Airway epithelial cell (primary cell): Measurements from ENCODE around the genes VGF and SPDYE6.

GRCh38 chr7:101127448-101127951 lies 596 bp downstream of the SERPINE1 start:
- RAMPAGE, long total RNA, result no peak

GRCh38 chr7:101137433-101138083 lies 10.7 kb downstream of the SERPINE1 start:
- RAMPAGE, long total RNA, result no peak

DNA sequence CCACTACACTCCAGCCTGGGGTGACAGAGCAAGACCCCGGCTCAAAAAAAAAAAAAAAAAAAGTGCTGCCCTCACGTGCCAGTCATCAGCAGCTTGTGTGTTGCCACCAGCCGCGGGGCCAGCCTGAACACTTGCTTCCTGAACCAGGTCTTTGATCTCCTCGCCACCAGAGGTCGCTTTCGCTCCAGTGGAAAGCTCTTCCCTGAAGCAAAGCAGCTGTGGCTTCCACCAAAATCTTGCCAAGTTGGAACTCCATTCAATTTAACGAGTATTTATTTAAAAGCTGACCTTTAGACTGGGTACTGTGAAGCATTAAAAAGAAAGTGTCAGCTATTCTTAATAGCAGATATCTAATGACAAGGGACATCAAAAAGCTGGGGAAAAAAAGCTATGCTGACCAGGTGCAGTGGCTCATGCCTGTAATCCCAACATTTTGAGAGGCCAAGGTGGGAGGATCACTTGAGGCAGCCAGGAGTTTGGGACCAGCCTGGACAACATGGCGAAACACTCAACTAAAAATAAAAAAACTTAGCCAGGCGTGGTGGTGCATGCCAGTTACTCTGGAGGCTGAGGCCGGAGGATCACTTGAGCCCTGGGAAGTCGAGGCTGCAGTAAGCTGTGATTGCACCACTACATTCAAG lies 10.1 kb upstream of the AP1S1 start:
- RAMPAGE, long total RNA, result no peak

- RAMPAGE, long total RNA, result no peak
Observed at GRCh38 chr7:101154860-101155459, 684 bp downstream of the AP1S1 start.

- RAMPAGE, long total RNA, result no peak
Observed at GRCh38 chr7:101164956-101166214, at the start of gene VGF. Gene VGF (minus strand): TSS chr7:101165569.

- RAMPAGE, long total RNA, result no peak
Observed at GRCh38 chr7:101173909-101174677, 6.0 kb downstream of the NAT16 start.

- RAMPAGE, long total RNA, result no peak
Observed at GRCh38 chr7:101182647-101183015, 2.5 kb upstream of the NAT16 start.

DNA sequence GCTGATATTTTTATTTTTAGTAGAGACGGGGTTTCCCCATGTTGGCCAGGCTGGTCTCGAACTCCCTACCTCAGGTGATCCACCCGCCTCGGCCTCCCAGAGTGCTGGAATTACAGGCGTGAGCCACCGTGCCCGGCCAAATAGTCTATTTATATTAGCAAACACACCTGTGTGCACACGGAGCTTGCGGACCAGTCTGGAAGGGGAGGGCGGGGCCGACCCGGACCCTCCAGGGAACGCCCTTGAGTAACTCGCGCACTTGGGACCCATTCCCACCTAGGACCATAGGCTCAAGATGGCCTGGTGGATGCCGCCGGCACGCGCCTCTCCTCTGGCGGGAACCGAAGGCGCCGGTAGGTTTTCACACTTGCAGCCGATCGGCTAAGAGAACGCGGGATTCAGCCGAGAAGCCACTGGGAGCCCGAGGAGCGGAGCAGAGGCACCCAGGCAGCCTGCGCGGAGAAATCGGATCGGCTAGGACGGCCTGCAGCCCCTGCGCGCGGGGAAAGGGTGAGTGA lies 19.0 kb downstream of the IFT22 start:
- RAMPAGE, long total RNA, result no peak

- RAMPAGE, long total RNA, result no peak
Observed at GRCh38 chr7:101401867-101402612, 39.4 kb downstream of the COL26A1 start.

- RAMPAGE, long total RNA, result no peak
Observed at GRCh38 chr7:101701126-101701837, 72.2 kb upstream of the MYL10 start.

GRCh38 chr7:101733488-101734503 lies 83.6 kb upstream of the CUX1 start:
- RAMPAGE, long total RNA, result no peak

GRCh38 chr7:101744076-101744555 lies 73.3 kb upstream of the CUX1 start:
- RAMPAGE, long total RNA, result no peak

- RAMPAGE, long total RNA, result no peak
Observed at GRCh38 chr7:101914906-101915384, 97.5 kb downstream of the CUX1 start.

DNA sequence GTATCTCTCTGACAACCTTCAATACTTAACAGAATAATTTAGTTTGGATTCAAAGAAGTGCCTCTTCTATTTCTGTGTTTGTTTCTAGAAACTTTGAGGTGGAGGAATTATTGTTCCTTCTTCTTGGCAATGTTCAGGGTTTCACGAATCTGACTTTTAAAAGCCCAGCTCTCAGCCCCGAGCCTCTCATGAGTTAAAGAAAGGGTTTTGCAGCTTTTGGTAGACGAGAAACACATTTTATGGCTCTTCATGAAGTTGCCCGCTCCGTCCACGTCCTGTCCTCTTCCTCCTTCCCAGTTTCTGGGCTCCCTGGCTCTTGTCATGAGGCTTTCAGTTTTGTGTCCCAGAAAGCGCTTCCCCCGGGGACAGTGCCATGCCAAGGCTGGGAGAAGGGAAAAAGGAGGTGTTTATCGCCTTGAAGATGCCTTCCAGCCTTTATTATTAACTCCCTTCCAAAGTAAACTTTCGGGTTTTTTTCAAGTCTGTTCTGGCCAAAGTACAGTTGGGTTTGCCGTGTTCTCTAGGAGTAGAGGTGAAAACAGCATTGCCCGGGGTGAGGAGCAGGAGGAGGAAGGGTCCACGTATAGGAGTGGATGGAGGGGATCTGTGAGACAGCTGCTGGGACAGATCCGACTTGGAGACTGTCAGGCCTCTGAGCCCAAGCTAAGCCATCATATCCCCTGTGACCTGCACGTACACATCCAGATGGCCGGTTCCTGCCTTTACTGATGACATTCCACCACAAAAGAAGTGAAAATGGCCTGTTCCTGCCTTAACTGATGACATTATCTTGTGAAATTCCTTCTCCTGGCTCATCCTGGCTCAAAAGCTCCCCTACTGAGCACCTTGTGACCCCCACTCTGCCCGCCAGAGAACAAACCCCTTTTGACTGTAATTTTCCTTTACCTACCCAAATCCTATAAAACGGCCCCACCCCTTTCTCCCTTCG lies 117.2 kb downstream of the CUX1 start:
- RAMPAGE, long total RNA, result no peak

DNA sequence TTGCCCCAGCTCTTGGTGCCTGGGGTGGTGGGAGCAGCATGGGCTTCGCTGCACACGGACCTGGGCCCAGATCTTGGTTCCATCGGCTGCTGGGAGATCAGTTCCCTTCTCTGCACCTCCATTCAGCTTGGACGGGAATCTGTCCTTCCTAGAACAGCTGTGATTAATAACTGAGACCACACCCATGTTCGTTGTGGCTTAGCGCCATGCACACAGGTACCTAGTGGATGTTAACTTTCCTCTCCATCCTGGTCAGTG lies 125.3 kb downstream of the CUX1 start:
- RAMPAGE, long total RNA, result no peak

DNA sequence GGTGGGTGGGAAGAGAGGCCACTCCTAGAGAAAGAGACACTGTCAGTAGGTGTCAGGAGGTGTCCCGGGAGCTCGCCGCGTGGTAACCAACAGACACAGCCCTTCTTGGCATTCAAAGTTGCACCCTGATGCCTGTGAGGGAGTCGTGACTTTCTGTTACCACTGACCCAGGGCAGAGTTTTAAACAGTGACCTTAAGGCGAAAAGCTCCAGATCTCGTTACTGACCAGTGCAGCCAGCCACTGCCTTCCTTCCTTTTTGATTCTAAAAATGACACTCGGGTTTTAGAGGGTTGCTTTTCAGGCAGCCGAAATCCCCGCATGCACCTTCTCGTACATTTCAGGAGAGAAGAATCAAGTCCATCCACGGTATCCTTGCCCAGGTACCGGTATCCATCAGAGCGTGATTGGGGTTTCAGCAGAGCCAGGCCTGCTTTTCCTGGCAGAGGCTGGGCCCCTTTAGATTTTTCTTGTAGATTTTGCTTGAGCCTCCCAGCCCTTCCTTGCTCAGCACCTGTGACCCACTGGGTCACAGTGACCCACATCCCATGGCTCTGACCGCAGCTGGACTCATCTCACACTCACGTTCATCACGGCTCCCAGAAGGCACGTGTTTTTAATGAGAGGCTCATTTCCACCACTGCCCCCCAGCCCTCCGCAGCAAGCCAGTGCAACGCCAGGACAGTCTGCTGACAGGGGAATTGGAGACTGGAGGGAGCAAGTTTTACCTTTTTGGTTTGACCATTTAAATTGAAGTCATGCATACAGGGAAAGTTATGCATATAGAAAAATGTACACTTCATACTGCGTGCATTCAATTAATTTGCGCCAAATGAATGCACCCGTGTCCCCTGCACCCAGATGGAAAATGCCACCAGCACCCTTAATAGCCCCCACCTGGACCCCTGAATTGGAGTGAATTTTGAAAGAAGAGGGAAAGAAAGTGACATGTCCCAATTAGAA lies 155.6 kb downstream of the CUX1 start:
- RAMPAGE, long total RNA, result no peak

DNA sequence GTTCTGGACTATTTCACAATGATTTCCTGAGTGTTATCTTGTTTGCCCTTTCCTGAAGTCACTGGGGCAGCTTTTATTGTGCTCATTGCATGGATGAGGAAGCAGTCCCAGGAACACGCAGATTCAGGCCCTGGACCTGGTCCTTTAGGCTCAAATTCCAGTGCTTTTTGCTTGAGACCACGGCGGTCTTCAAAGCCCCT lies 165.1 kb upstream of the SH2B2 start:
- RAMPAGE, long total RNA, result no peak

- RAMPAGE, long total RNA, result no peak
Observed at GRCh38 chr7:102146816-102147584, 139.7 kb upstream of the SH2B2 start.

- RAMPAGE, long total RNA, result no peak
Observed at GRCh38 chr7:102356311-102356848, at the start of gene SPDYE6. Gene SPDYE6 (minus strand): TSS chr7:102356444.

GRCh38 chr7:102390053-102390507 lies 6.1 kb upstream of the PRKRIP1 start:
- RAMPAGE, long total RNA, result no peak